Aortic smooth muscle cell (primary cell): ENCODE measurements around the gene CCDC168.

DNA sequence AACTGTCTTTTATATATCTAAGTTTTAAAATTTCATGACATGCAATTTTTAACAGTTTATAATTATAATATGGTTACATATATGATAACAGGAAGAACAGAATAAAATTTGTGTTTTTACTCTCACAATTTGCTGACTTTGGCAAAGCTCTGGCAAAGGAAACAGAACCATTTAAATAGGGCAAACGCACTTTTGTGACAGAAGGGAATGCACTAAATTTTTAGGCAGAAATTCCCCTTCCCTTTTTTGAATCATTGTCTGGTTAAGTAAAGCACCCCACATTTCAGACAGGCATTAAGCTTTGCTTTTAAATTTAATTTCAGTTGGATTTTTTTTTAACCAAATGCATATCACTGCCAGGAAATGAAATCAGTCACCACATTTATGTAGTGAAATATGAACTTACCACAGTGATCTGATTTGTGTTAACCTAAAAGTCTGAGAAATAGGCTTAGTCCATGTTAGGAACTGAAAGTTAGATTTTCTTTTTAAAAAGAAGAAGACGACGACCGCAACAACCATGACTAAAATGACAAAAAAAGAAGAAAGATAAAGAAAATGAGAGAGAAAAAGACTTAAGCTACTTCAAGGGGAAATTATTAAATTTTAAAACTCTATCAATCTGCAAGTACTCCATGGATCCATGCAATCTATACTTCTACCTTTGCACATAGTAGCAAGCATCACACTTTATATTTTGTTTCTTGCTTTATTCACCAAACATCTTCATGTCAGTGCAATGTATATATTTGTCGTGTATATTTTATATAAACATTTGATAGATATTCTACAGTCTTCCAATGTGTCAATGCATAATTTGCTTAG lies 10.7 kb downstream of the GPR183 start:
- RRBS: no CpG with 5 or more reads among the region's 5 CpGs

GRCh38 chr13:99302961-99303480 lies 4.2 kb downstream of the GPR183 start:
- RRBS: no CpG with 5 or more reads among the region's 7 CpGs

GRCh38 chr13:99311064-99312207 lies 4.2 kb upstream of the GPR183 start:
- RRBS: no CpG with 5 or more reads among the region's 11 CpGs

DNA sequence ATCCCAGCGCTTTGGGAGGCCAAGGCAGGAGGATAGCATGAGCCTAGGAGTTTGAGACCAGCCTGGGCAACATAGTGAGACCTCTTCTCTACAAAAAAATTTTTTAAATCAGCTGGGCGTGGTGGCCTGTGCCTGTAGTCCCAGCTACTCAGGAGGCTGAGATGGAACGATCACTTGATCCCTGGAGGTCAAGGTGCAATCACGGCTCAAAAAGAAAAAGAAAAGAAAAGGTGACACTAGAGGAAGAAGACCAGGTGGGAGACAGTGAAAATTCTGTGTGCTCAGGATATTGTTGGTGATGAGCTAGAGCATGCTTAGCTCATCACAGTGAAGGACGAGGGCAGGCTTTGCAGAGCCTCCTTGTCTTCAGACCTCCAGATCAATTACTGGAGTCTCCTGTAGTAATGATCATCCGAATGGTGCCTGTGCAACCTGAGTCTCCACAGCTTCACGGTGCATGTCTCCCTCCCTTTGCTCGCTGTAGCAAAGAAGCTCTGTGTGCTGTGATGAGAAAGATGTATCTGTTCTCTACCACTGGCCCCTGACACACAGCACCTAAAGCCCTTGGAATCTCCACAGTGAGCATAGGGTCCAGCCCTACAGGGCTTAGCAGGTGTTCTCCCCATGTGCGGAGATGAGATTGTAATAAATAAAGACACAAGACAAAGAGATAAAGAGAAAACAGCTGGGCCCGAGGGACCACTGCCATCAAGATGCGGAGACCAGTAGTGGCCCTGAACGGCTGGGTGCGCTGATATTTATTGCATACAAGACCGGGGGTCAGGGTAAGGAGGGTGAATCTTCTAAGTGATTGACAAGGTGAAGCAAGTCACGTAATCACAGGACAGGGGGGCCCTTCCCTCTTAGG lies 41.8 kb upstream of the GPR183 start:
- RRBS: no CpG with 5 or more reads among the region's 15 CpGs

GRCh38 chr13:99374408-99375023 lies 67.3 kb upstream of the GPR183 start:
- RRBS: no CpG with 5 or more reads among the region's 11 CpGs

DNA sequence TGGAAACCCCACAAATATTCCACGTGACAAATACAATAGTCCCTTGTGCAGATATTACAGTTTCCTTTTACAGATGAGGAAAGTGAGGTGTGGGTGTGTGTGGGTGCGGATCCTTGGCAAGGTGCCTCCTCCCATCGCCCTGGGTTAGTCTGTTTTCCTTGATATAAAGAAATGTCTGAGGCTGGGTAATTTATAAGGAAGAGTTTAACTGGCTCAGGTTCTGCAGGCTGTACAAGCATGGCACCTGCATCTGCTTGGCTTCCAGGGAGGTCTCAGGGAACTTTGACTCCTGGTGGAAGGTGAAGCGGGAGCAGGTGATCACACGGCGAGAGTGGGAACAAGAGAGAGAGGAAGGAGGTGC lies 96.5 kb upstream of the GPR183 start:
- RRBS: no CpG with 5 or more reads among the region's 6 CpGs

- RRBS: no CpG with 5 or more reads among the region's 6 CpGs
Measured at GRCh38 chr13:99413243-99413563, 88.1 kb upstream of the TM9SF2 start.

- RRBS: 8% methylated on average over 9 of the region's 56 CpGs
Measured at GRCh38 chr13:99657693-99659033, 51.7 kb downstream of the CLYBL start.

DNA sequence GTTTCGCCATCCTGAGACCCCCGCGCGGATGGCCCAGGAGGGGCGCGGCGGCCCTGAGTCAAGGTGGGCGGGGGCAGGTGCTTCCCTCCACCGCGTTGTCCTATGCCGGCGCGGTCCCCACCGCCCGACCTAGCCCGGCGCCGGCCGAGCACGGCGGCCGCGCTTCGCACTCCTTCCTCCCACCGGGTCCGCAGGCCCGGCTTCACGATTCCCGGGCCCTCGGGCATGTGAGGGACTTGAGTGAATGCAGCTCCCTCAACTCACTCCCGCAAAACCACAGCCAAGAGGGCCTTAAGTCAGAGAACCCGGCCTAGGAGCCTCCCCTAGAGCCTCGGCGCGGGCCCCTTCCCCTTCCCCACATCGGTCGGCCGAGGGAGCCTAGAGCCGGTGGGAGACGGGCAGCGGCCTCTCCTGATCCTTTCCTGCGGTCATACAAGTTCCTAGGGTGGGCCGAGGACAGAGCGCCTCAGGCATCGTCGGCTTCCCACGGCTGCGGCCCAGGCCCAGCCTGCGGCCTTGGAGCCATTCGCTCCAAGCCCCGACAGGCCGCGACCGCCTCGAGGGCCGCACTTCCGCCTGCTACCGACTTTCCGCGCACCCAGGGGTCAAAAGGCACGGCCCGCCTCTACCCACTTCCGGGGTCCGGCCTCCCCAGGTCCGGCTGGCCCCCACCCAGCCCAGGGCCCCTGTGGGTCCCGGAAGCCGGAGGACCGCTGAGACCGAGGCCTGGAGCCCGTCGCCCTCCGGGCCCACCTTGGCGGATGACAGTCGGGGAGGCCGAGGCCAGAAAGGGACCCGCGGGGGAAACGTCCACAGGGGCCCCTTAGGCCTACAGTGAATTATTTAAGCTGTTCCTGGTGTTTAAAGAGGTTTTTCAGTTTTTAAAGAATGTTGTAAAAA lies 16.0 kb downstream of the ZIC2 start:
- RRBS: 22% methylated on average over 33 of the region's 78 CpGs

DNA sequence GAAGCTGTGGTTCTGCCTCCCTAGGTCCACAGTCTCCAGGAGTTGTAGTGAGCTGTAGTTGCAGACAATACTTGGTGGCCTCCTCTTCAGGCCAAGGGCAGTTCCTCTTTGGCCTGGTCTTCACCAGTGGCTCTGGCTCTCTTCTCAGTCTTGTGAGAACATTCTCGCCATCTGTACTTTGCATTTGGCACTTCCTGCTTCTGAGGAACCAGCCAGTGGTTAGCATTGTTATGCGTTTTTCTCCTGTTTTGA lies 40.7 kb downstream of the PCCA start:
- RRBS: no CpG with 5 or more reads among the region's 2 CpGs

- RRBS: no CpG with 5 or more reads among the region's 8 CpGs
Measured at GRCh38 chr13:100274743-100275291, 185.9 kb downstream of the PCCA start.

- RRBS: no CpG with 5 or more reads among the region's 5 CpGs
Measured at GRCh38 chr13:101026285-101026559, 351.6 kb upstream of the TMTC4 start.

GRCh38 chr13:101455882-101456380 lies 3.5 kb downstream of the ITGBL1 start:
- RRBS: no CpG with 5 or more reads among the region's 8 CpGs

DNA sequence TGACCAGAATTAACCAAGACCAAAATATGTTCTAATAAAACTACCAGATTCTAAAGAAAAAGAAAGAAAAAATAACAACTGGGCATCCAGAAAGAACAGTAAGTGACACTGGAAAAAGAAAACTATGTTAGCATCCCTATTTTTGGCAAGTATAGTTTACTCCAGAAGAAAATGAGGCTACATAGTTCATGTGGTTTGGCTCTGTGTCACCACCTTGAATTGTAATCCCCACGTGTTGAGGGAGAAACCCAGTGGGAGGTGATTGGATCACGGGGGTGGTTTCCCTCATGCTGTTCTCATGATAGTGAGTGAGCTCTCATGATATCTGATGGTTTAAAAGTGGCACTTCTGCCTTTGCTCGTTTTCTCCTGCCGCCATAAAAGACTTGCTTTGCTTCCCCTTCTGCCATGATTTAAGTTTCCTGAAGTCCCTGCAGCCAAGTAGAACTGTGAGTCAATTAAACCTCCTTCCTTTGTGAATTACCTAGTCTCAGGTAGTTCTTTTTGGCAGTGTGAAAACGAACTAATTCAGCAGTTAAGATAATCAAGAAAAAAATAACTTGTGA lies 77.0 kb downstream of the ITGBL1 start:
- RRBS: no CpG with 5 or more reads among the region's 5 CpGs

DNA sequence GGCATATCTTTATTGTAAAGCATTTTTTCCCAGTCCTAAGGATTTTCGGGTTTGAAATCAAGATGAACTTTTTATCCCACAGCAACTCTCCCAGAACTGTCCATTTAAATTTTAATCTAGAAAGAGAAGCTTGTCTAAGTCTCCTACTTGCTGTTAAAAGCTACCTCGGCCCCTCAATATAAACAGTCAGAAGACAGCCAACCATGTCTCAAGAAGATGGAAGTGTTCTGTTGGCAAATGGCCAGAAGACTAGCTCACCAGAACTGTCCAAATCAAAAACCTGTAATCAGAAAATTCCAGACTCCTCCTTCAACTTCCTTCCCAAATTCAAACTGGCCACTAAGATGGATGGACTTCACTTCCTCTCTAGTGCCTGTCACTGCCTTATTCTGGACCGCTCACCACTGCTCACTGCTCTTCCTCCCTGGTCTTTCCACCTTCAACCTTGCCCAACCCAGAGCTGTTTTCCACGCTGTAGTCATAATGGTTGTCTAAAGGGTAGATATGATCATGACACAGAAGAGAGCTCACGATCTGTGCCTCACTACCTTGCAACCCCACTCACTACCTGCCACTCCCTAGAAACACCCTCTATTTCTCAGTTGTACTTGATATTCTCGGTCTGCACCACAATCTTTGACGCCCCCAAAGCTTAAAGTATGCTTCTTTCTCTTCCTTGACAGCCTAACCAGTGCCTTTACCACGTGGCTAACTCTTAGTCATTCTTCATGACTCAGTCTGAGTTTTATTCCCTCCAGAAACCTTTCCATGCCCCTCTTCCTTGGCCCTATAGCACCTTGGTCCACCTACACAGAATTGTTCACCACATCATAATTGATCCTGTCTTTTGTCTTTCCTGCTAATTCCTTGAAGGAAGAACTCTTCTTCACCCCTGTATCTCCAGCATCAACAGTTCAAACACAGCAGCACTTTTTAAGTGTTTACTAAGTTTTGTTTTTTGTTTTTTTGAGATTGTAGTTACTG lies 204.1 kb upstream of the TPP2 start:
- RRBS: no CpG with 5 or more reads among the region's 8 CpGs

GRCh38 chr13:102393963-102394718 lies 202.6 kb upstream of the TPP2 start:
- RRBS: 2% methylated on average over 30 of the region's 59 CpGs

GRCh38 chr13:102401953-102402780 lies 194.6 kb upstream of the TPP2 start:
- RRBS: no CpG with 5 or more reads among the region's 21 CpGs

DNA sequence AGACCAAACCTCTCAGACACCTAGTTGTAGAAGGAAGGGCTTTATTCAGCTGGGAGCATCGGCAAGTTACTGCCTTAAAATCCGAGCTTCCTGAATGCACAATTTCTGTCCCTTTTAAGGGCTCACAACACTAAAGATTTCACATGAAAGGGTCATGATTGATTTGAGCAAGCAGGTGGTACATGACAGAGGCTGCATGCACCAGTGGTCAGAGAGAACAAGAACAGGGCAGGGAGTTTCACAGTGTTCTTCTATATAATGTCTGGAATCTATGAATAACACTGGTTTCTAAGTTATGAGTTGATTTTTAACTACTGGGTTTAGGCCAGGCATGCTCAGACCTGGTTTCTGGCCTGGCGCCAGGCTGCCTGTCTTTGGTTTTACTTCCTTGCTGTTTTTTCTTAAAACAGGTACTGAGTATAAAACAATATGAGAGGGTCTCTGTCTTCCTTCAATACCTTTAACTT lies 156.6 kb upstream of the TPP2 start:
- RRBS: no CpG with 5 or more reads among the region's 3 CpGs

DNA sequence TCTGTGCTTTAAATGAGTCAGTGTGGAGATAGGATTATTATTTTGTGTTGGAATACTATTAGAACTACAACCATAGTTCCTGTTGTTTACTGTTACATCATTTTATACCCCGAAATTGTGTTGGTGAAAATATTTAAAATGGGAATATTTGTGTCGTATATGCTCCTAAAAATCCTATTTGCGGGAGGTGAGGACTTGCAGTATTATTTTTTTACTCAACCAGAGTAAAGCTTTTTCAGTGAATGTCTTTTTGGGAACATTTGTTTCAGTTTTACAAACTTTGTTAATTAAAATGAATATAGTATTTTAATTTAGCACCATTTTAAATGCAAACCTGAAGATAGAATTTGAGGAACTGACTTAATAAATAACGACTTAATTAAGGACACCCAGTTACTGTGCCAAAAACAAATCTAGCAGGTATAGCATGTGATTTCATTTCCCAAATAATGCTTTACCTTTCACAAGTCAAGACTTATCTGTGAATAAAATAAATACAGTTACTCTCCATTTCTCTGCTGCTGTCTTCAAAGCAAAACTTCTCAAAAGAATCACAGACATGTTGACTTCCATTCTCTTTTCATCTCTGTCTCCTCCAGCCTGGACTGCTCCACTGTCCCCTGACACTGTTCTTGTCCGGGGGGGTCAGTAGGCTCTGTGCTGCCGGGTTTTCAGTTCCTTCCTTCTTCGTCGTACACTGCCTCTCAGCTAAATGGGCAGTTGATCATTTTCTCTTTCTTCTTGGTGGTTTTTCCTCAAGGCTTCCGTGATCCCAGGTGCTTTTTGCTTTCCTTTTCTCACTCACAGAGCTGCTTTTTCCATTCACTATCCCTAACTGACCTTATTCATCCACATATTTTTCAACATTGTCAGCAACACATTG lies 39.5 kb downstream of the METTL21C start:
- RRBS: no CpG with 5 or more reads among the region's 9 CpGs

DNA sequence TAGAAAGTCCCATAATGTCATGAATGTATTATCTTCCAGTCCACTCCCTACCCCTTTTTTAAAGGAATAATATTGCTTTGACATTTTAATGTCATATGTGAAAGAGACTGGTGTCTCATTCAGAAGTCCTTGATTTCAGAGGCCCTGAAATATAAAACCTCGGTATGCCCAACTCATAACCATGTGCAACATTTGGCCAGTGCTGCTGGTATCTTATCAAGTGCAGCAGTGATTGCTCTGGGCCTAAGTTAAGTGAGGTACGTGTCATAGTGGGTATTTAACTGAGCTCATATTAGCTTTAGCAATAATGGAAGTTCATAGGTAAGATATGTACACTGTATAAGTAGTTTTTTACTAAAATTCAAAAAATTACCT lies at the start of gene CCDC168:
Gene CCDC168, minus strand, starts transcription at position 224 of the 375 bp plus-strand sequence.
- RRBS: no CpG with 5 or more reads among the region's 2 CpGs